Metastatic Breast Carcinoma in the Ovary (tissue), 3 donors: ENCODE data around the gene PLIN4.

GRCh38 chr19:4360706-4361892, 17.7 kb downstream of the MPND start:
- PRO-cap, 3 experiments, result no peak in any of the 3 experiments

DNA sequence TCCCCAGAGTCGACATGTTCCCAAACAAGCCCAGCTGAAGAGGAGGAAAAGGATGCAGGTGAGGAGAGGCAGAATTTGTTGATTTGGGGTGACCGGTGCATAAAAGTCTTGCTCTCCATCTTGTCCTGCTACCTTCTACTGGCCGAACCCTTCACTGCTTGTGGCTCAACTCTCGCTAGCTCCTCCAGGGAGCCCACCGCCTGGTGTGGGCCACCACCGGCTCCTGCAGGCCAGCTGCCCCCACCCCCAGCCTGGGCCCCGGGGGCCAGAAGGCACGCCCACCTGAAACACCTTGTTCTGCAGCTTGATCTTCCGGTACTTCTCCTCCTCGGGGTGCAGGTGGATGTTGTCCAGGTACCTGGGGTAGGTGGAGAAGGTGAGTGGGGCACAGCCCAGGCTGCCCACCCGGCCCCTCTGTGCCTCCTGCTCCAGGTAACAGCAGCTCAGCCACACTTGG, 10.3 kb downstream of the UBXN6 start:
- PRO-cap, 3 experiments, result no peak in any of the 3 experiments

GRCh38 chr19:4448125-4449025, 9.2 kb downstream of the UBXN6 start:
- PRO-cap, 3 experiments, result no peak in any of the 3 experiments

- PRO-cap, 3 experiments, result no peak in any of the 3 experiments
These were observed 5.3 kb downstream of the UBXN6 start for GRCh38 chr19:4452129-4452788.

- PRO-cap, 3 experiments, result no peak in any of the 3 experiments
These were observed 2.5 kb downstream of the HDGFL2 start for GRCh38 chr19:4474505-4475121.

GRCh38 chr19:4518292-4519325, at the start of gene PLIN4:
Gene PLIN4 (minus strand): TSS chr19:4518486.
- PRO-cap, 3 experiments, result no peak in any of the 3 experiments

- PRO-cap, 3 experiments, result no peak in any of the 3 experiments
These were observed 2.8 kb upstream of the LRG1 start for GRCh38 chr19:4542671-4543084.

DNA sequence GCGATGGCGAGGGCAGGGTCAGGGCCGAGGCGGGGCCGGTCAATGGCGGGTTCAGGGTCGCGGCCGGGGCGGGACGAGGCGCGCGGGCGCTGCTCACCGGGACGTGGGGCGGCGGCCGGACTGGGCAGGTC, 200 bp downstream of the DPP9 start:
- PRO-cap, 3 experiments, result no peak in any of the 3 experiments

DNA sequence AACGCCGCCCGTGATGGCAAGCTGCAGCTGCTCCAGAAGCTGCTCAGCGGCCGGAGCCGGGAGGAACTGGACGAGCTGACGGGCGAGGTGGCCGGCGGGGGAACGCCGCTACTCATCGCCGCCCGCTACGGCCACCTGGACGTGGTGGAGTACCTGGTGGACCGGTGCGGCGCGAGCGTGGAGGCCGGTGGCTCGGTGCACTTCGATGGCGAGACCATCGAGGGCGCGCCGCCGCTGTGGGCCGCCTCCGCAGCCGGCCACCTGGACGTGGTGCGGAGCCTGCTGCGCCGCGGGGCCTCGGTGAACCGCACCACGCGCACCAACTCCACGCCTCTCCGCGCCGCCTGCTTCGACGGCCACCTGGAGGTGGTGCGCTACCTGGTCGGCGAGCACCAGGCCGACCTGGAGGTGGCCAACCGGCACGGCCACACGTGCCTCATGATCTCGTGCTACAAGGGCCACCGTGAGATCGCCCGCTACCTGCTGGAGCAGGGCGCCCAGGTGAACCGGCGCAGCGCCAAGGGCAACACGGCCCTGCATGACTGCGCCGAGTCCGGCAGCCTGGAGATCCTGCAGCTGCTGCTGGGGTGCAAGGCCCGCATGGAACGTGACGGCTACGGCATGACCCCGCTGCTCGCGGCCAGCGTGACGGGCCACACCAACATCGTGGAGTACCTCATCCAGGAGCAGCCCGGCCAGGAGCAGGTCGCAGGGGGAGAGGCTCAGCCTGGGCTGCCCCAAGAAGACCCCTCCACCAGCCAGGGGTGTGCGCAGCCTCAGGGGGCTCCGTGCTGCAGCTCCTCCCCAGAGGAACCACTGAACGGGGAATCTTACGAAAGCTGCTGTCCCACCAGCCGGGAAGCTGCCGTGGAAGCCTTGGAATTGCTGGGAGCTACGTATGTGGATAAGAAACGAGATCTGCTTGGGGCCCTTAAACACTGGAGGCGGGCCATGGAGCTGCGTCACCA, 629 bp downstream of the FEM1A start:
- PRO-cap, 3 experiments, result no peak in any of the 3 experiments

GRCh38 chr19:4792847-4793496, 1.4 kb downstream of the FEM1A start:
- PRO-cap, 3 experiments, result no peak in any of the 3 experiments

GRCh38 chr19:4802701-4803207, 11.2 kb downstream of the FEM1A start:
- PRO-cap, 3 experiments, result no peak in any of the 3 experiments

DNA sequence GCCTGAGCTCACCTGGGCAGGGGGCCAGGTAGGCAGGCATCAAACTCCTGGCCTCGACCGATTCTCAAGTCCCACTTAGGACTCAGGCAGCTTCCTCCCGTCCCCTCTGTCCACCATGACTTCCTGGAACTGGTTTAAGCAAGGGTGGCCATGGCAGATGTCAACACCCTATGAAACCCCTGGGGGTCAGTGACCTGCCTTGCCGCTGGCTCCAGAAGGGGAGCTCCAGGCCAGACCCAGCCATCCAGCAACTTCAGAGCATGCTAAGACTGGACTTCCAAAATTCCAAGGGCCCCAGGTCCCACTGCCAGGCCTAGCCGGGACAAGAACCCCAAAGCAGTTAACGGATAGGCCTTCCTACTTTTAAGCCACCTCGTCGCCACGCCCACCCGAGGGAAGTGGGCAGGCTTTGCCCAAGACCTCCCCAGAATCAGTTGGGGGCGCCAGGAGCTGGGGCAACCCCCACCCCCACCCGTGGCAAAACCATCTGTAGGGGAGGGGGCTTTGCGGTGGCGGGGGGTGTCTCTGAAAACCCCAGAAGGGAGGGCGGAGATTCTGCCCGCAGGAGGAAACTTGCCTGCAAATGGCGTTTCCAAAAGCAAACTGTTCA, 680 bp downstream of the PLIN3 start:
- PRO-cap, 3 experiments, result peak in 2 of 3 experiments; most common plus-strand start position 427 of the sequence (in 1); most common minus-strand start position 338 of the sequence (in 2)

DNA sequence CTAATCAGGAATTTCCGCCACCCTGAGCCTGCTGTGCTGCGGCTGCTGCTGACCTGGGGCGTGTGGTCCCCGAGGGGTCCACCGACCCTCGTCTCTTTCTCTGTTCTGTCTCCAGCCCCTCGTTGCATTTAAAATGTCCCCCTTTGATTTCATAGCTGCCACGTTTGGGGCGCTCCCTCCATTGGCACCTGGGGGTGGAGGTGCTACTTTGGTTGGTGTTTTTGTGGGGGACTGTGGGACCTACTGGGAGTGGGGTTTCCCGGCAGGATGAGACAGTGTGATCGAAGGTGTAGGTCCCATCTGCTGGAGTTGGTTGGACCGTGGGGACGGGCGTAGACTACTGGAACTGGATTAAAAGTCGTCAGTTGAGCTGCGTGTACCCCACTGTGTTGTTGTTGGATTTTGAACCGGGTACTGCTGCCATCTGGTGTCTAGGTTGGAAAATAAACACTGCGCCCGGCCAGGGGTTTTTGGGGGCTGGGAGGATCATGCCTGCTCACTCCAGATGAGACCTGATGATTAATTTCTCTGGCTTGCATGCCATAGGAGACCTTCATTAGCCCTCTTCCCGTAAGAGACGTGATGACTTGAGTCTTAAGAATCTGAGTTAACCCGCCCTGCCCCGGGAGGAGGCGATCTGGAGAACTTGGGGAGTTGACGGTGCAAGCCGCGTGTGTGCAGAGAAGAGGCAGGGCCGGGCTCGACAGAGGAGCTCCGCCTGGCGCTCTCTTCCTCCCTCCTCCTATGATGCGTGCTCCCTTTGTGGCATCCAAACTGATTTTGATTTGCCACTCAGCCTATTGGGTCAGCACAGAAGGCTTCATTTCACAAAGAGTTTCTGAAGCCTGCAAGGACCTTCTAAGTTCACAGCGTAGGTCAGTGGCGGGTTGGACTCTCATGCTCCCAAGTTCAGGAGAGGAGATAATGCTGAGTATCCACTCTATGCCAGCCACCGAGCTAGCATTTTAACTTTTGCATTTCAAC, 2.5 kb downstream of the UHRF1 start:
- PRO-cap, 3 experiments, result peak in 2 of 3 experiments; most common plus-strand start position 680 of the sequence (in 1); most common minus-strand start position 353 of the sequence (in 2)

- PRO-cap, 3 experiments, result peak in 1 of 3 experiments; most common minus-strand start chr19:4916607 (in 1)
These were observed 7.3 kb downstream of the UHRF1 start for GRCh38 chr19:4916267-4917339.

DNA sequence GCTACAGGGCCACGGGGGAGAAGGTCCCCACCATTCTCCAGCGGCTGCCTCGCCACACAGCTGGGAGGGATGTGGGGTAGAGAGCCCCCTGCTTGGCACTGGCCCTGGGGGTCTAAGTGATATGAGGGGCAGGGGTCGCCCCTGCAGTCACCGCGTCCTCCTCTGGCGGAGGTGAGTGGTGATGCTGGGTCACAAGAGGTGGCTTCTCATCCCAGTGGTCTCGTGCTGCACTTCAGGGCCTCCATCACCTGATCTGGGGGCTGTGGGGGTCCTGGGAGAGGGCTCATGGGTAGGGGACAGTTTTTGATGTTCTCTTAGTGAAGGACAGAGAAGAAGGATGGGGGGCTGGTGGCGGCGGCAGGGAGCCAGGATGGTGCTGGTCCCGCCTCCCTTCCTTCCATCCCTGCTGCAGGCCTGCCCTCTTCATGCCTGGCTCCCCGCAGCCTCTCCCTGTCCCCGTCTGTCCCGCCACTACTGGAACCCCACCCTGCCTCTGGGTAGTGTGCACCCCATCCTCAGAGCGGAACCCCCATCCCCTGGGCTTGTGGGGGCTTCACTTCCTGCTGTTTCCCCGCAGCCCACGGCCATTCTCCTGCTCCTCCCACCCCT, 36.9 kb downstream of the KDM4B start:
- PRO-cap, 3 experiments, result no peak in any of the 3 experiments

DNA sequence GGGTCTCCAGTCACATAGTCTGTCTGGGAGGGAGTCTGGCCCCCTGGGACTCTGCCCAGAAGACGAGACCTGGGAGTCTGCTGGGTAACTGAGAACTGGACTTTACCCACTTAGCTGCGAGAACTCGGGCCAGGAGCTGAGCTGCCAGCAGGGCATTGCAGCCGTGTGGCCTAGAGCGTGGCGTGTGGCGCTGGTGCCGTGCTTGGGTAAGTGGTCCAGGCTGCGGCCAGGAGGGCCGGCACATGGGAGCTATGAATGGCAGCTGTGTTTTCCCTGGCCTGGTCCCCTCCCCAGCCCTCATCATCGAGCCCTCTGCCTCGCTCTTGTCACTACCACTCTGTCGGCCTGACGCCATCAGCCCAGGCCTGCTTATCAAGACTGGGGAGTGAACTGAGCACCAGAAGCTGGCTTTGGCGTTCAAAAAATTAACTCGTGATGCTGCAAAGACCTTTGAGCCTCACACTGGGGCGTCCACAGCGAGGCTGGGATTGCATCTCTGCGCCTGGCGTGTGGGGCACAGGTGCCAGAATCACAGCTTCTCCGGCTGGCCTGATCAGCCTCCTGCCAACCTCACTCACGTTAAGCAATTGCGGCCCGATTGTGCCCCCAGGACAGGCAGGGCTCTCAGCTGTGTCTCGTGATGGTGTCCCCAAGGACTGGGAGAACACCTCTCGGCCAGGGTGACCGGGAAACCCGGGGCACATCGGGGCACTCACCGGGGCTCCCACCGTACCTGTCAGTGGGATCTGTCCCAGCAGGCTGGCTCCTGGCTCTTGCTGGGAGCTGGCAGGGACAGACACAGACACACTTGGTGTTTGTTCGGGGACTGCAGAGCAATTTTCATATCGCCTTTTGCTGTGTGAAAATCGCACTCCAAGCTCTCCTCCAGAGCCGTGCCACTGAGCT, 85.9 kb downstream of the KDM4B start:
- PRO-cap, 3 experiments, result no peak in any of the 3 experiments

DNA sequence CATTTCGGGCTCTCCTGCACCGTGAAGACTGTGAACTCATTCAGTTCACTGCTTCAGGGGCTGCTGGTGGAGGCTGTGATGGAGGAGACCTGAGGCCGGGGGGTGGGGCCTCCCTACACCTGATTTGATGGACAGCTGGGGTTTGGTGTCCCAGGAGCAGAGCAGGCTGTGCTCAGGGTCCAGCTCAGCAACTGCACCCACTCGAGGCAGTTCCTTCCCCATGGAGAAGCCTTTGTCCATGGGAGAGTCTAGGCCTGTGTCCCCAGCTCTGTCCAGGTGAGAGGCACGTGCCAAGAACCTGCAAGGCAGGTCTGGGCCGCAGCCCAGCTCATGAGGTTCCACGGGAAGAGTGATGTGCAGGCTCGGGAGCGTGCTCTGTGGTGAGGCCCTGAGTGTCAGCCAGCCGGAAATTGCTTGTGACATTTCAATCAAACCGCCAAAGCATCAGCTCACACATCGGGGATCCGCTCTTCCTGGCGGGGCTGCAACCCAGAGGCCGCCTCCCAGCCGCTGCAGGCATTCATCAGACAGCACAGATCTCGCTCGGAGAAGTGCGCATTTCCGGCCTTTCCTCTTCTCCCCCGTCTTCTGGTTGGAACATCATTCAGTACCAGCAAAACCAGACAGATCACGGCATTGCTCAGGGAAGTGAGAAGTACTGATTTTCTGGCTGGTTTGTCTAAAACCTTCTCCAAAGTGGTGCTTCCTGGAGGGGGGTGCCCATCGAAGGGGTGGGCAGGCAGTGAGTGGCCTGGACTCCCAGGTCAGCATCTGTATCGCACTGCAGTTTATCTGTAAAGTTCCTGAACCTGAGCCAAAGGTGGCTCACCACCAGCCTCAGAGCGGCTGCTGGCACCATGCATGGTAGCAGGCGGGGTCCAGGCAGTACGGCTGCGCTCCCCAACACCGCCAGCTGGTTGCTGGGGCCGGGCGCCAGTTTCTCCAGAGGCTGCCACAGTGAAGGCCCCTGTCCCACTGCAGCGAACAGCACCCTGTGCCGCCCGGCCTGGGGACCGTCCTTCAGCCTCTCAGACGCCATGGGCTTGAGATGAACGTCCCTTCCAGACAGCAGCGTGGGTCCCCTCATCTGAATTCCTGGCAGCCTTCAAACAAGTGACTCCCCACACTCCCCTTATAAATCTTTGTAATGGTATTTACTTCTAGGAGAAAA, 109.4 kb downstream of the KDM4B start:
- PRO-cap, 3 experiments, result no peak in any of the 3 experiments

DNA sequence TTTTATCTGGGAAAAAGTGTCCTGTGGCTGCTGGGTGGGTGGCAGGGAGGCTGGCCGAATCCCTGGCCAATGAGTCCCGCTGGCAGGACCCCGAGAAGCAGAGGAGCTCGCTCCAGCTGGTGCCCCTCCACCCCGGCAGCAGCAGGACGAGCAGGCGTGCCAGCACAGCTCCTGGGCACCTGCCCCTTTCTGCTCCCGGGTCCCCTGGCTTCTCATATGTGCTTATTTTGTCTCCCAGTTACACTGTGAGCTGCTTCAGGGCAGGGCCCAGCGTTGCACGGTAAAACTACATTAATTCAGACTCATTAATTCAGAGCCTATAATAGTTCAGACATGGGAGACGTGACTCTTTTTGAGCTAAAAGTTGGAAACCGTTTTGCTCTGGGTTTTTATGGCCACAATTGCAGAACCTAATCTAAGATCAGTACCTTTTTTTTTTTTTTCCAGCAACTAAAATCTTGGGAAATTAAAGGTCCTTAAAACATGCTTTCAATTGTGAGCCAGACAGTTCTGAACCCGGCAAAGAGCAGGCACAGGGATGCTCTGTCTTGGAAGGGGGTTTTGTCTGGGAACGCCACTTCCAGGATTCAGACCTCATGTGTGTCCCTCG, 135.2 kb downstream of the KDM4B start:
- PRO-cap, 3 experiments, result no peak in any of the 3 experiments

- PRO-cap, 3 experiments, result no peak in any of the 3 experiments
These were observed 175.1 kb downstream of the PTPRS start for GRCh38 chr19:5165446-5165938.

- PRO-cap, 3 experiments, result no peak in any of the 3 experiments
These were observed 125.3 kb downstream of the PTPRS start for GRCh38 chr19:5215165-5215826.